ENCODE measurements around the gene RAD51AP2.

GRCh38 chr2:17517736-17519159 is at the start of gene RAD51AP2:
Gene RAD51AP2, minus strand, starts transcription at chr2:17518440.
- PRO-cap, result bidirectional peak, plus-strand start at chr2:17518646, minus-strand start at chr2:17518400

GRCh38 chr2:17700029-17700616 is 53.5 kb downstream of the SMC6 start:
- PRO-cap, result no peak

GRCh38 chr2:17757326-17757721 is 3.4 kb downstream of the GEN1 start:
- PRO-cap, result no peak

GRCh38 chr2:17765277-17765957 is 11.5 kb downstream of the GEN1 start:
- PRO-cap, result no peak

- PRO-cap, result unidirectional peak, plus-strand start at chr2:17830867
These were observed 14.3 kb downstream of the MSGN1 start for GRCh38 chr2:17830515-17830967.

DNA sequence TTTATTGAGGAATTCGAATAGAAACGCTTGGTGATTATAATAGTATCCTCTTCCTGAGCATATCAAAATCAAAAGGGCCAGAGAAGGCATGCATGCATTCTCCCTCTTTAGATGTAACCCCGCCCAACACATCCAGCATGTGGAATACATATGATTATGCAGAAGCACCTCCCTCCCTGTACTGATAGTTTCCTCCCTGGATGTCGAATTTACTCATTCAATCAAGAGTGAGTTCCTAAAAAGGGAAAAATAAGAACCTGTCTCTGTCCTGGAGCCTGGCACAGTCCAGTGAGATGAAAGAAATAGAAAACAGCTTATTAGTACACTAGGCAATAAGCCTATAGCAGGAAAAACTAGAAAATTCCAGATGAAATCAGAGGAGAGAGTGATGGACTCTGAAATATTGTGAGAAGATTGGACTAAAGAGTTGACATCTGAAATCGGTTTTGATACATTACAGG is 262.8 kb downstream of the RDH14 start:
- PRO-cap, result no peak

DNA sequence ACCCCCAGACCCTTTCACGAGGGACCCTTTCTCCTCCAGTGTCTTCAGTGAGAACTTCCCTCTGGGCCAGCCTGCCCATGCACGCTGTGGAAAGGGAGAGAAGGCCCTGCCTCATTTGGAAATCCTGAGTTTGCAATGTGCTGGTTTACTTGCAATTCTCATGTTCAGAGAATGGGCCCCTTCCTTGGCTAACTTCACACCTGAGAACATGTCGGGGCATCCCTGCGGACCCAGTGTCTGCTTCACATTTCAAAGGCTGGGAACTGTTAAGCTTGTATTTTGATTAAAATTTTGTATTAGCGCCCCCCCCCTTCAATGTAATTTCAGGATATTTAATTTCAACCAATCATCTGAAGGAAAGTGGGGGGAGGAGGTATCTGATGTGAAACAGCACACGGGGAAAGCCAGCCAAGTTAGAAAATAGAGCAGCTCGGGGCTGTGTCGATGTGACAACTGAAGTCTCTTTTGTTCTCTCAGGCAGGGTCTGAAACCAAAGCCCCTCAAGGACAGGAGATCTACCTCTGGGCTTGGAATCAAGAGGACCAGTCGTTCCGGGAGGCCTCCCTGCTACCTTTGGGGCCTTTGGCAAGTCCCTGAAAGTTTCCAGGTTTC is 39.5 kb downstream of the RDH14 start:
- PRO-cap, result no peak

DNA sequence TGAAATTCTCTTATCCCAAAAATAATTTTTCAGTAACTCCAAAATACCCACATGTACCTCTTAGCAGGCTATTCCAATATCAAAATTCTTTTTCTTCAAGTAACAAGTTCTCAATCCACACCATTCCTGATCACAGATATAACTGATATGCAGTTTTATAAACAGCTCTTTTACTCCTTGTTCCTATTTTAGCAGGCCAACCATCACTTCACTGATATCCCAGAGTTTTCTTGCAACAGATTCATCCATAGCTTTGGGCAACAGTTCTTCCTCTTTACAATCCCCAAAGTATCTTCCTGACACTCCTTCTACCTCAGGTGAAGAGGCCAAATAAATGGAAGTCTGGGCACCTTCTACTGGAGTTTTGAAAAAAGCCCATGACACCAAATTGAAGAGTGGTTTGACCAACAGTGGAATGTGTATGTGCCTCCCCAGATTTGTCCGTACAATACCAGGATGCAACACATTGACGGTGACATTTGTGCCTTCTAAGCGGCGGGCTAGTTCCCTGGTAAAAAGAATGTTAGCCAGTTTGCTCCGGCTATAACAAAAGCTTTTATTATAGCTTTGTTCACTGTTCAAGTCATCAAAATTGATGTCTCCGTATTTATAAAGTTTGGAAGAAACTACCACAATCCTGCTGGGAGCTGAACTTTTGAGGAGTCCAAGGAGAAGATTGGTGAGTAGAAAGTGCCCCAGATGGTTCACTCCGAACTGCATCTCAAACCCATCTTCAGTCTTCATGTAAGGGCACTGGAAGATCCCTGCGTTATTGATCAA is 5.3 kb downstream of the RDH14 start:
- PRO-cap, result no peak

DNA sequence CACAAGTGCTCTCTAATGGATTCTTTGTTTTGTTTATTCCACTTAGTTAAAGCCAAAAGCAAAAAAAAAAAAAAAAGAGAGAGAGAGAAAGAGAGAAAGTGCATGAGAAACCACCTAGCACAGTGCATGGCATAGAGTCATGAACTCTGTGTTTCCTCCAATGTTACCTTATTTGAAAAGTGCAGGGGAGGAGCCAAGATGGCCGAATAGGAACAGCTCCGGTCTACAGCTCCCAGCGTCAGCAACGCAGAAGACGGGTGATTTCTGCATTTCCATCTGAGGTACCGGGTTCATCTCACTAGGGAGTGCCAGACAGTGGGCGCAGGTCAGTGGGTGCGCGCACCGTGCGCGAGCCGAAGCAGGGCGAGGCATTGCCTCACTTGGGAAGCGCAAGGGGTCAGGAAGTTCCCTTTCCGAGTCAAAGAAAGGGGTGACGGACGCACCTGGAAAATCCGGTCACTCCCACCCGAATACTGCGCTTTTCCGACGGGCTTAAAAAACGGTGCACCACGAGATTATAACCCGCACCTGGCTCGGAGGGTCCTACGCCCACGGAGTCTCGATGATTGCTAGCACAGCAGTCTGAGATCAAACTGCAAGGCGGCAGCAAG is 52.7 kb downstream of the OSR1 start:
- PRO-cap, result no peak

- PRO-cap, result no peak
These were observed 8.1 kb downstream of the OSR1 start for GRCh38 chr2:19350236-19350825.

DNA sequence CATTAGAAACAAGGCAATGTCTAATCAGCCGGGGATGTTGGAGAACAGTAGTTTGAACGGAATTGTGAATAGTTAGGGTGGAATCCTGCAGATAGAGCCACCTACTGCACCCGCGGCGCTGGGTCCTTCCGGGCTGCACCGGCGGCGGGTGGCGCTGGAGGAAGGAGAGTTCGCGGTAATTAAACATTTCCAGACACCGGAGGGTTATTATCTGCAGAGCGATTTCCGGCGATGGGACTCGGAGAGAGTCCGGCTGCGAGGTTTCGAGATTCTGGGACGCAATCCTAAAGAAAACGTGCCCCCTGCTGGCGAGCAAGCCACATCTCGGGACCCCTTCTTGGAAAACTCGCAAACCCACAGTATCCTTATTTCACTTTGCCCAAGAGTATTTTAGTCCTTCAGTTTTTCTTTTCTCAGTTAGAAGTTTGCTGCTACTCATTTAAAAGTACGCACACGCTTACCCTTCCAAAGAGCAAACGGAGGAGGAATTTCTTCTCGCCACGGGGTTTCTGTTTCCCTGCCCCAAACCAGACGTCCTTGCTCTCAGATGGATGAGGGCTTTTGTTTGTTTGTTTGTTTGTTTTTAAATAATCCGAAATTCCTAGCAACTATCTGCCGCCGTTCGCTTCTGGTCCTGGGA is 4.6 kb upstream of the OSR1 start:
- PRO-cap, result no peak

DNA sequence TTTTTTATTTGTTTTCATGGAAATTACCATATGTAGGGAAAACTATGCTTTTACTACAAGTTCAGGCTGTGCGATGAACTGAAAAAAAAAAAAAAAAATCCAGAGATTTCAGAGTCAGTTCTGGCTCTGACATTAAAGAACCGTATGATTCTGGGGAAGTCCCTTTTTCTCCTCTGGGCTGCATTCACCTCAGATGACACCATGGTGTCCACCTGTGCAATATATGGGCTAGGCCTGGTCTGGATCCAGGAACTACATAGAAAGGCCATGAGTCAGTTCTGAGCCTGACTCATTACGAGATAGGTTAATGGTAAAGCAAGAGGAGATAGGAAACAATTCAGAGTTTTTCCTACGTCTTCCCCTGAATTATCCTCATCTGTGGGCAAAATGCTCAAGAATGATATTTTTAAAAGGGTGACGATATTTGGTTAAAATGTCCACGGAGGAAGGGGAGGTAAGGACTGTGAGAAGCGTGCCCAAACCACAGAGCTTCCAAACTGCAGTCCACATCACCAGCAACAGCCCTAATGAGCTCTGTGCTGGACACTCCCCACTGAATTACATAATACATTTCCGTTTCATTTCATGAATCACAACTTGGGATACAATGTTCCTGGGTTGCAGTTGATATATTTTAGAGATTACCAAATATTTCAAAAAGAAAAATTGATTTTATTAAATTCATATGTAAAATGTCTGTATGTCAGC is 180.1 kb upstream of the OSR1 start:
- PRO-cap, result no peak

DNA sequence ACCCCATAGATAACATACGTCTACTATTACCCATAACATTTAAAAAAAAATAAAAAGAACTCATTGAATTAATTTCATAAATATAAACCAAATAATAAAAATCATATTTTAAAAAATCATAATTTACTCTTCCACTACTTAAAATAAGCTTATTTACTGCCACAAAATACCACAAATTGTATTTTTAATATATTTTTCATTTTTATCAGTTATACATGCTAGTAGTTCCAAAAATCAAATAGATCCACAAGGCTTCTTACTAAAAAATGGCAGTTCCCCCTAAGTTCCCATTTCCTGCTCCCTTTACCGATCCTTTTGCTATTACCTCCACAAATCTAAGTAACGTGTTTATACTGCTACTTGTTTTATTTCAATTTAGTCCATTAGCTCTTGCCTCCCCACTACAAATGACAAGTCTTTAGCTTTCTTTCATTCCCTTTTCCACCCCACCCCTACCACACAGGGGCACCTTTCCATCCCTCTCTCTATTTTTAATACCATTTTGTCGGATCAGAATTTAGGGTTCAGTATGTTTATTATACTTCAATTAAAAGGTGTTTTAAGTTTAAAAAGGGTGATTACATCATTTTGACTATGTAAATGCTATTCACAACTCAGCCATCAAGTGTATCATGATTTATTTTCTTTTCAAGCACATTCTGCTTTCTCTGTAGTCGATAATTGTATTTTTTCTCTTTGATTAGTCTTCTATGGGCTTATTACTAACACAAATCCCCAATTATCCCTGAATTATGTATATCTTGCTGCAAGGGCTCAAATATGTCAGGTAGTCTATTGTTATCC is 27.0 kb downstream of the WDR35 start:
- PRO-cap, result no peak

- PRO-cap, result no peak
These were observed 17.2 kb downstream of the LAPTM4A start for GRCh38 chr2:20034140-20034744.

DNA sequence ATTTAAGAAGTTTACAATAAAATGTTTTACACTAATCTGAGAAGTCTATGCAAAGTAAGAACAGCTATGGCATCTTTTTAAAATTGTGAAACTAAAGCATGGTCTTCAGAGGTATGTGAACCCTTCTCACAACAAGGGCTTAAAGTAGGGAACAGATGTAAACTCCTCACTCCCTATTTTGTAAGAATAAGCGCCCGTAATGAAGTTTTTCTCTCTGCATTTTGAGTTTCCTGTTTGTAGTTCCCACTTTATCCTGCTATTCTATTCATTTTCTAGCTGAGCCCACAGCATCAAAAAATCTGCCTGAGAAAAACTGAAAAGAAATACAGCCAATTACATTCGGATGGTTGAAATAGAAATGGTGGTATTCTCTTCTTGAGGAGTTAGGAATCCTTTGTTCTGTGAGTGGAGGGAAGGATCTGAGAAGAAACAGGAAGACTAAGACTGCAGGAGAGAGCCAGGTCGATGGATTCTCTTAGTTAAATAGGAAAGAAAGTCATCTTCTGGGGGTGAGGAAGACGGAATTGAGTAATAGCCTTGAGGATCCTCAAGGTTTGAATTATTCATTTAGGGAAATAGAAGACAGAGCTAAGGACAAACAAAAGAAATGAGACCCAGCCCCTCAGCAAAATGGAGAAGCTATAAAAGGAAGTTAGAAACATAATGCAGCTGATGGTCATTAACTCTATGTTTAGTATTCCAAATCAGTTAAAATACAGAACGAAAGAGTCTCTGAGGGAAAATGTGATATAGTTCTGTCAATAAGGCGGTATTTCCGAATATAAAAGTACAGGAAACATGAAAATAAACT is 1.9 kb downstream of the LAPTM4A start:
- PRO-cap, result no peak

DNA sequence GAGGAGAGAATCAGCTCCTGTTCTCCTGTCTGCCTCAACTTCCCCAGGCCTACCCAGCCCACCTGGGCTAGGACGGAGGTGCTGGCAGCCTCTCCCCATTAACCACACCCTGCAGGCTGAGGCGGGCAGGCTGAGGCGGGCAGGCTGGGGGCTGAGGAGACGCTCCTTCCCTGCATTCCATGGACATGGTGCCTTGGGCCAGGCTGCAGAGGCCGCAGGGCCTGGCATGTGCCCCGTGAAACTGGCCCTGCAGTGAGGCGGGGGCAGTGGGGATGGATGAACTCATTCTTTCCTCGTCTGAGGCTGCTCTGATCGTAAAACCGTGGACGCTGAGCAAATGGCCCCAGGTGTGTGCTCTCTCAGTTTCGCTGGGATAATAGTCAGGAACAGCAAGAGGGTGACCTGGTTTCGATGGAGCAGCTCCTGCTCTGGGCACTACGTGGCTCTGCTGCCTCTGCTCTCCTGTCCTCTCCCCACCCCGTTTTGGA is 84.8 kb upstream of the LAPTM4A start:
- PRO-cap, result no peak

GRCh38 chr2:20201800-20201990 is 23.2 kb downstream of the SDC1 start:
- PRO-cap, result no peak

DNA sequence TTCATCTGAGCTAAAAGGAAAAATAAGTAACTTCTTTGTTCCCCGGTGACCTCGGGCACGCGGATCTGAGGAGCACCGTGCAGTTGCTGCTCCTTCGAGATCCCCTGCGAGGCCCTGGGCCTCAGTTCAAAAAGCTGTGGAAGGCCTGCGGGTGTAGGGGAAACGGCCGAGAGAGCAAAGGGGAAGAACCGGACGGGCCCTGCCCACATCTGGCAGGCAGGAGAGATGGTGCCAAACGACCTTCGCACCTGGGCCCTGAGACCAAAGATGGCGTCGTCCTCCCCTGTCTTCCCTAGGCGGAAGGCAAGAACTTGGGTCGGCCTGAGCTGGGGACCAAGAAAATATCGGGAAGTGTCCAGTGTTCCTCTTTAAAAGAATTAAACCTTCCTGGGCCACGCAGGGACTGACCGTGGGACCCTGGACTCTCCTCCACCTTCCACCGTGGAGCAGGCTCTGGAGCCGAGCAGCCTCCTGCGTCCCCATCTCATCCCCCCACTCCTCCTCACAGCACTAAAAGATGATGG is 944 bp upstream of the SDC1 start:
- PRO-cap, result no peak

- PRO-cap, result no peak
These were observed 17.2 kb upstream of the SDC1 start for GRCh38 chr2:20241964-20242771.

DNA sequence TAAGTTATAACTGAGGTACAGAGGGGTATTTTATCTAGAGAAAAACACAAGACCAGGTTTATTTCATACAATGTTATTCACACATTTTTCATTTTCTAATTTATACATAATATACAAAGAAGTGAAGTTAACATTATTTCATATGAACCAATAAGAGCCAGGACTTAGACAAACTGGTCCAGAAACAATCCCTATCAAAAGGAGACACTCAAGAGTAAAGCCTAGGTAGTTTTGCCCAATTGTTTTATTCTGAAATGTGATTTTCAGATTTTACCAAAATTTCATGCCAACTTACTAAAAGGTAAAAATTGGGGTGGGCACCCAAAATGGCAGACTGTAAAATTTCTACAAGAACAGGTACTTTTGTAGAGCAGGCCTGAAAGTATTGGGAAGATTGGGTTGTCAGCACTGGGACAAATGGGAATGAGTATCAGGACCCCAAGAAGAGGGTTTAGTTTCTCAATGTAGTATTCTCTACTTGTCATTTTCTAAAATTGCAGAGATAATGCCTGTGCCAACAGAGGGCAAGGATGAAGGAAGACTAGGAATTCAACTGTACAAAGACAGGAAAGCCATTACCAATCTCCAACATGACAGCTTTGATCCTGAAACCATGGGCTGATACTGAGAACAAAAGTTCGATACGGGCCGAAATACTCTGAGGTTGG is 23.9 kb upstream of the SDC1 start:
- PRO-cap, result no peak

Data from LUHMES (cell line).